ENCODE data around the genes MED16 and MIDN.

- PRO-cap, 4 experiments = no peak in any of the 4 experiments
- RAMPAGE, long total RNA, 2 experiments = no peak in any of the 2 experiments
- RRBS = 76% methylated on average over 43 of the region's 90 CpGs
Measured at GRCh38 chr19:805301-806316, 8.4 kb downstream of the PTBP1 start.

- PRO-cap, 4 experiments = peak in 1 of 4 experiments; most common plus-strand start chr19:872911 (in 1)
- RAMPAGE, long total RNA, 2 experiments = no peak in any of the 2 experiments
- RRBS = 64% methylated on average over 3 of the region's 29 CpGs
Measured at GRCh38 chr19:872220-872995, 12.9 kb downstream of the CFD start.

DNA sequence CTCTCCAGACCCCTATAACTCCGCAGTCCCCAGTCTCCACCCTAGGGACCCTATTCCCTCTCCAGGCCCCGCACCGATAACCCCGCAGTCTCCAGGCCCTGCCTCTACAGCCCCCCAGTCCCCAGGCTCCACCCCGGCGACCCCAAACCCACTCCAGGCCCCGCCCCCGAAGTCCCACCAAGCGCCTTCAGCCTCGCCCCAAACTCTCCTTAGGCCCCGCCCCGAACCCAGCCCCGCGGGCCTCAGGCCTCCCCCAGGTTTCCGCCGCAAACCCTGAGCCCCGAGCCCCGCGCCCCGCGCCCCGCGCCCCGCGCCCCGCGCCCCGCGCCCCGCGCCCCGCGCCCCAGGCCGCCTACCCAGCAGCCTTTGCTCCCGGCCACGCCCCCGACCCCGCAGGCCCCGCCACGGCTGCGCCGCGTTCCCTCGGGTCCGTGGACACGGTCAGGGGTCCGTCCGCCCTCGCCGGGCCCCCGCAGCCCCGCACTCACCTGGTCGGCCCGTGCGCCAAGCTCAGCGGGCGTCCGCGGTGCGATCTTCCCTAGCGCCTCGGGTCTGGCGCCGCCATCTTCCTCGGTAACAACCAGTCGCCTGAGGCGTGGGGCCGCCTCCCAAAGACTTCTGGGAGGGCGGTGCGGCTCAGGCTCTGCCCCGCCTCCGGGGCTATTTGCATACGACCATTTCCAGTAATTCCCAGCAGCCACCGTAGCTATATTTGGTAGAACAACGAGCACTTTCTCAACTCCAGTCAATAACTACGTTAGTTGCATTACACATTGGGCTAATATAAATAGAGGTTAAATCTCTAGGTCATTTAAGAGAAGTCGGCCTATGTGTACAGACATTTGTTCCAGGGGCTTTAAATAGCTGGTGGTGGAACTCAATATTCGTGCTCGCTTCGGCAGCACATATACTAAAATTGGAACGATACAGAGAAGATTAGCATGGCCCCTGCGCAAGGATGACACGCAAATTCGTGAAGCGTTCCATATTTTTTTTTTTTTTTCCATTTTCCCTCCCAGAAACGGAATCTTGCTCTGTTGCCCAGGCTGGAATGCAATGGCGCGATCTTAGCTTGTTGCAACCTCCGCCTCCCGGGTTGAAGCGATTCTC, at the start of gene MED16:
MED16 (minus strand) TSS at position 590 of the 1,110 bp plus-strand sequence.
- PRO-cap, 4 experiments = peak in 4 of 4 experiments; most common plus-strand start position 883 of the sequence (in 2); most common minus-strand start position 590 of the sequence (in 3)
- RAMPAGE, long total RNA, 2 experiments = no peak in any of the 2 experiments
- RRBS = 1% methylated on average over 12 of the region's 91 CpGs

GRCh38 chr19:918572-919183, 1.5 kb downstream of the KISS1R start:
- PRO-cap, 4 experiments = no peak in any of the 4 experiments
- RAMPAGE, long total RNA, 2 experiments = no peak in any of the 2 experiments
- RRBS = 23% methylated on average over 8 of the region's 45 CpGs

GRCh38 chr19:919184-919719, 2.1 kb downstream of the KISS1R start:
- PRO-cap, 4 experiments = no peak in any of the 4 experiments
- RAMPAGE, long total RNA, 2 experiments = no peak in any of the 2 experiments
- RRBS = 4% methylated on average over 3 of the region's 37 CpGs

GRCh38 chr19:954712-955450, 29.0 kb downstream of the ARID3A start:
- PRO-cap, 4 experiments = no peak in any of the 4 experiments
- RAMPAGE, long total RNA, 2 experiments = no peak in any of the 2 experiments
- RRBS = 89% methylated on average over 6 of the region's 37 CpGs

DNA sequence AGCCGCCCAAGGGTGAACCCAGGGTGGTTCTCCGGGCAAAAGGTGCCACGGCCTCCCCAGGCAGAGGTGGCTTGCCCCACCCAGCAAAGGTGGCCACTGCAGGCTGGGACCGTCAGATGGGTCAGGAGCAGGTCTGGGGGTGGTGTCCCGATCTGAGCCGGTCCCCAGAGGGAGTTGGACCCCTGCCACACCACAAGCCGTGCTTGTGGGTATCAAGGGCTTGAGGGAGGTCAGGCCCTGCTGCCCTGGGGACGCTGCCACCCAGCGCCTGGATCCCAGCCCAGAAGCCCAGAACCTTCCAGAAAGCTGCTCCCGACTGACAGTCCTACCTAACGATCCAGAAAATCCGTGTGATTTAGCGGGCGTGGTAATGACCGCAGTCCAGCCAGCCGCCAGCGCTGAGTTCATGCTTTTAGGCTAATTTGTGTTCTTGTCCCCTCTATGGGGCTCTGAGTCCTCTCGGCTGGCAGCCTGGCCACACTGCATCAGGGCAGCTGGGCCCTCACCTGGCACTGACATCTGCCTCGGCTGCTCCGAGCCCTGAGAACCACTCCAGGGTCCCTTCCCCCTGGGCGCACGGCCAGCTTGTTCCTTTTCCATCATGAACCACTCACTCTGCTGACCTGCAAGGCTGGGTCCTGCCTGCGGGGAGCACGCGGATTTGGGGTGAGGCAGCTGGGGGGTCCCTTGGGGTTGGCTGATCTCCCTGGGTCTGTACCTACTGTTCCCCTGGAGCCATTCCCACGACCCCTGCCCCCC, 4.9 kb upstream of the GRIN3B start:
- PRO-cap, 4 experiments = peak in 1 of 4 experiments; most common plus-strand start position 351 of the sequence (in 1)
- RAMPAGE, long total RNA, 2 experiments = no peak in any of the 2 experiments
- RRBS = no CpG with 5 or more reads among the region's 26 CpGs

DNA sequence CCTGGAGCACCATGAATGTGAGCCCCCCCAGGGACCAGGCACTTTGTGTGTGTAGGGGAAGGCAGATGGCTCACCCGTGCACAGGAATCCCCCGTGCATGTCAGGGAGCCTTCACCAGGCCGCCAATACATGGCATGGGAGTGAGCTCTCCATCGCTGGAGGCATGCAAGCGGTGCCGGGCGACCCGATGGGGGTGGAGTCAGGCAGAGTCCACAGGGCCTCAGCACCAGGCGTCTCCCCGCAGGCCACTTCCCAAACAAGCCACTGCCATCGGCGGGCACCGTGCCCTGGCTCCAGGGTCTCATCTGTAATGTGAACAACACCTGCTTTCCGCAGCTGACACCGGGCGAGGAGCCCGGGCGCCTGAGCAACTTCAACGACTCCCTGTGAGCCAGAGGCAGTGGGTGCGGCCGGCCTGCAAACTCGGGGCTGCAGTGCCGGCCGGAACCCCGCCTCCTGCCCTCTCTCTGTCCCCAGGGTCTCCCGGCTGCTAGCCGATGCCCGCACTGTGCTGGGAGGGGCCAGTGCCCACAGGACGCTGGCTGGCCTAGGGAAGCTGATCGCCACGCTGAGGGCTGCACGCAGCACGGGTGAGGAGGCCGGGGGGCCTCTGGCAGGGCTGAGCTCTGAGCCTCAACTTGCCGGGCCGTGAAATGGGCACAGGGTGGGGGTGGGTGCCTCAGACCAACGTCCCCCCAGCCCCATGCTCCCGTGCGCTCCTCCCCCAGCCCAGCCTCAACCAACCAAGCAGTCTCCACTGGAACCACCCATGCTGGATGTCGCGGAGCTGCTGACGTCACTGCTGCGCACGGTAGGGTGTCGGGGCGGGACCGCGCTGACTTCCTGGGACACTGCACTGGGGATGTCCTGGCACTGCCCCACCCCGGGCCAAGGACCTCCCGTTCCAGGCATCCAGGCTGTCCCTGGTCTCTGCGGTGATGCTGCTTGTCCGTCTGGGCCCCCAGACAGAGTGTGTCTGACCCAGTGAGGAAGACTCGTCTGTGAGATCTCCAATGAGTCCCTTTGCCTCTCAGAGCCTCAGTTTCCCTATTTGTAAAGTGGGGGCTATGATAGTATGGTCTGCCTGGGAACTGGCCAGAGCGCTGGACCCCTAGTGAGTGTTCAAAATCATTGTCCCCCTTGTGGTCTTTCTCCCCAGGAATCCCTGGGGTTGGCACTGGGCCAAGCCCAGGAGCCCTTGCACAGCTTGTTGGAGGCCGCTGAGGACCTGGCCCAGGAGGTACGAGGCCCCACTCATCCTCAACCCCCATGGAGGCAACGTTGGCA, 2.1 kb downstream of the ABCA7 start:
- PRO-cap, 4 experiments = peak in 4 of 4 experiments; most common plus-strand start position 506 of the sequence (in 2); most common minus-strand start position 737 of the sequence (in 2)
- RAMPAGE, long total RNA, 2 experiments = no peak in any of the 2 experiments
- RRBS = 29% methylated on average over 13 of the region's 57 CpGs

GRCh38 chr19:1042948-1043716, 3.2 kb downstream of the ABCA7 start:
- PRO-cap, 4 experiments = peak in 3 of 4 experiments; most common plus-strand start chr19:1043404 (in 1); most common minus-strand start chr19:1043287 (in 3)
- RAMPAGE, long total RNA, 2 experiments = no peak in any of the 2 experiments
- RRBS = 19% methylated on average over 2 of the region's 21 CpGs

GRCh38 chr19:1065340-1066584, 1.2 kb upstream of the ARHGAP45 start:
- PRO-cap, 4 experiments = no peak in any of the 4 experiments
- RAMPAGE, long total RNA, 2 experiments = no peak in any of the 2 experiments
- RRBS = no CpG with 5 or more reads among the region's 37 CpGs

DNA sequence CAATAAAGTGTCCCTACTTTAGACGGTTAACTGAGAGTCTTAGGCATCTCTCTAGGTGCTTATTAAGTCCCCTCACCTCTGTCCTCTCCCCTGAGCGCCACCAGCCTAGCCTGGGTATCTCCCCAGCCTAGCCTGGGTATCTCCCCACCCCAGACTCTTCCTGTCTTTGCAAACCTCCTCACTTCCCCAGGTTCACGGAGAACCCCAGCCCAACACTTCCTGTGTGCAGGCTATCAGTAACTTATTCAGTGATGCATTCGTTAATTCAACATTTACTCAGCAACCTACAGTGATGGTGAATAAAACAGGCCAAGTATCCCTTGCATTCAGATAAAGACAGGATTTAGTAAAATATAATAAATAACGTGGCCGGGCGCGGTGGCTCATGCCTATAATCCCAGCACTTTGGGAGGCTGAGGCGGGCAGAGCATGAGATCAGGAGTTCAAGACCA, 678 bp upstream of the POLR2E start:
- PRO-cap, 4 experiments = no peak in any of the 4 experiments
- RAMPAGE, long total RNA, 2 experiments = no peak in any of the 2 experiments
- RRBS = no CpG with 5 or more reads among the region's 9 CpGs

GRCh38 chr19:1098312-1099212, 3.4 kb upstream of the POLR2E start:
- PRO-cap, 4 experiments = peak in 1 of 4 experiments; most common plus-strand start chr19:1098969 (in 1)
- RAMPAGE, long total RNA, 2 experiments = no peak in any of the 2 experiments
- RRBS = 24% methylated on average over 2 of the region's 17 CpGs

DNA sequence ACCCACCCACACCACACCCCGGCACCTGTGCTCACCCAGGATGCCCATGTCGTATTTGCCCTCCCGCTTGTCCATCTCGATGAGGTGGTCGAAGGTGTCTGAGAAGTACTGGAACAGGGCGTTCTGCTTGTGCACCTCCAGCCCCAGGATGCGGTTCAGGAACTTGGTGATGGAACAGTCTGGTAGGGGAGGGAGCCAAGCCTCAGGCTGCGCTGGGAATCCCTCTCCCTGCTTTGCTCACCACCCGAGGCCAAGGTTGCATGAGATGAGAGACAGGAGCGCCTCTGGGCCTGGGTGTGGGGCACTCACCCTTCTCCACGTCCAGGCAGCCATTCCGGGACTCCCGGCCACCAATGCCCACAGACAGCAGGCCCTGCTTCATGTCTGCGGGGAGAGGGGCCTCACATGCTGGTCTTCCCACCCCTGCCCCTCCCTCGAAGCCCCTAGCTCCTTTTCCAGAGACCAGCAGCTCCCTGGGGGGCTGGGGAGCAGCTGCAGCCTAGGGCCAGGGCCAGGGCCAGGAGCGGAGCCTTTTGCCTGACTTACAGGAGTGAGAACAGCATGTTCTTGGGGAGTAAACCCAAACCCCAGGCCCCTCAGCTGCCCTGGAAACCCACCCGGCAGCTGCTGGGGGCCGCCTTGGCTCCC, 7.0 kb downstream of the GPX4 start:
- PRO-cap, 4 experiments = no peak in any of the 4 experiments
- RAMPAGE, long total RNA, 2 experiments = start-site peak on the minus strand in 1 of 2 experiments, centred at position 250 of the sequence, 14 reads per replicate
- RRBS = 95% methylated on average over 3 of the region's 18 CpGs

GRCh38 chr19:1127468-1127920, 23.7 kb downstream of the GPX4 start:
- PRO-cap, 4 experiments = no peak in any of the 4 experiments
- RAMPAGE, long total RNA, 2 experiments = no peak in any of the 2 experiments
- RRBS = 84% methylated on average over 11 of the region's 24 CpGs

- PRO-cap, 4 experiments = peak in 4 of 4 experiments; most common plus-strand start chr19:1132366 (in 3); most common minus-strand start chr19:1131877 (in 2)
- RAMPAGE, long total RNA, 2 experiments = no peak in any of the 2 experiments
- RRBS = 2% methylated on average over 39 of the region's 65 CpGs
Measured at GRCh38 chr19:1131697-1132600, 28.2 kb downstream of the GPX4 start.

DNA sequence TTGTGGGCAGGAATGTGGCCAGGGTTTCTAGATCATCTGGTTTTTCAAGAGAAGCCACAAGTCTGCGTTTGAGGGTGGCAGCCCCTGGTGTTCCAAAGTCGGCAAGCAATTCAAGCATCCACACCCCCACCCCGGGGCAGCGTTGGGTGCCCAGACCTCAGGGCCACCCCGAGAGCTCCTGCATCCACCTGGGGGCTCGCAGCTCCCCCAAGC, 6.1 kb downstream of the SBNO2 start:
- PRO-cap, 4 experiments = no peak in any of the 4 experiments
- RAMPAGE, long total RNA, 2 experiments = no peak in any of the 2 experiments
- RRBS = no CpG with 5 or more reads among the region's 6 CpGs

DNA sequence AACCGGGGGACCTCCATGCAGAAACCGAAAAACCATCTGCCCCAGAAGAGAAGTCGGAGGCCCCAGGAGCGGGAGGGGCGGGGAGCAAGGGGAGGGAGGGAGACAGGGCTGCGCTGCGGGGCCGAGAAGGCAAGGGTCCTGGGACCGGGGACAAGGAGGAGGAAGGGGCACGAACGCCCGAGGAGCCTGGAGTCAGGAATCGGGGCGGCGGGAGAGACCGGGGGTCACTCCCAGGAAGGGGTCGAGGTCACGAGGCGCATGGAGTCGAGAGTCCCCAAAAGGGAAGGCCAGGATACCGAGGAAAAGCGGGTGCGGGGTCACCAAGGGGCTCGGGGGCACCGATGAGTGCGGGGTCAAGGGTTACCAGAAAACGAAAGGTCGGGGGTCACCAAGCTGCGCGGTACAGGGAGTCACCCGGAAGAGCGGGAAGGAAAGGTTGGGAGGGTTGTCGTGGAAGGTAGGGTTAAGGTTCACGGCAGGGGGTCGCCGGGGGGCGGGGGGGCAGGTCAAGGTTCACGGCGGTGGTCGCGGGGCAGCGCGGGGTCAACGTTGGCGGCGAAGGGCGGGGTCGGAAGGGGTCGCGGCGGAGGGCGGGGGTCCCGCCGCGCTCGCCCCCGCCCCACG, 528 bp downstream of the SBNO2 start:
- PRO-cap, 4 experiments = peak in 1 of 4 experiments; most common plus-strand start position 129 of the sequence (in 1); most common minus-strand start position 38 of the sequence (in 1)
- RAMPAGE, long total RNA, 2 experiments = no peak in any of the 2 experiments
- RRBS = 3% methylated on average over 14 of the region's 58 CpGs

GRCh38 chr19:1208825-1209267, 3.3 kb downstream of the STK11 start:
- PRO-cap, 4 experiments = no peak in any of the 4 experiments
- RAMPAGE, long total RNA, 2 experiments = no peak in any of the 2 experiments
- RRBS = no CpG with 5 or more reads among the region's 10 CpGs

DNA sequence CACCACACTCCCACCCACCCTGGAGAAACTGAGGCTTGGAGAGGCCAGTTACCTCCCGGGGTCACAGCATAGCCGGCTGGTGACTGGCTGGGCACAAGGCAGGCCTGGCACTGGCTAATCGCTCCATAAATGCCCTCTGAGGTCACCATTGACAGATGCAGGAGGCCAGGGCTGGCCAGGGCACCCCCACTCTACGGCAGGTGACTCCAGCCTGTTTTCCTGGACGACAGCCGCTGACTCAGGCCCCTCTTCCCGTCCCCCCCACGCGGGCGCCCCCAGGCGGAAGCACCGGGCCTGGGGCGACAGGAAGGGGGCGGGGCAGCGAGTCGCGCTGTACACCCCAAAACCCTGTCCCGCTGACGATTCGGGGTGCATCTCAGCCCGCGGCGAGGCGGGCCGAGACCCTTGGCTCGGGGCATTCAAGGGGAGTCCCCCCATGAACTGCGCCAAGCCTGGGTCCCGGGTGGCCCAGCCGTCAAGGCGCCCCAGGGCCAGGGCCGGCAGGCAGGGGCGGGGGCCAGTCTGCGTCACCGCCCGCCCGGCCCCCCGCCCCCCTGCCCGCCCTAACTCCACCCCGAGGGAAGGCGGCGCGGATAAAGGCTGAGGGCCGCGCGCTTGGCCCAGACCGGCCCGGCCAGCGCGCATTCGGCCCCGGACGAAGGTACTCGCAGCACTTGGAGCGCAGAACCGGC, at the start of gene MIDN:
MIDN (plus strand) TSS at position 623 of the 692 bp plus-strand sequence.
- PRO-cap, 4 experiments = peak in 4 of 4 experiments; most common plus-strand start position 582 of the sequence (in 2); most common minus-strand start position 477 of the sequence (in 4)
- RAMPAGE, long total RNA, 2 experiments = no peak in any of the 2 experiments
- RRBS = 3% methylated on average over 15 of the region's 55 CpGs

- PRO-cap, 4 experiments = peak in 4 of 4 experiments; most common plus-strand start chr19:1259393 (in 4); most common minus-strand start chr19:1258879 (in 1)
- RAMPAGE, long total RNA, 2 experiments = no peak in any of the 2 experiments
- RRBS = 4% methylated on average over 7 of the region's 33 CpGs
Measured at GRCh38 chr19:1258808-1259908, 10.0 kb upstream of the CIRBP start.